Lung (tissue), 4 donors: Measurements from ENCODE around the gene GJA1.

DNA sequence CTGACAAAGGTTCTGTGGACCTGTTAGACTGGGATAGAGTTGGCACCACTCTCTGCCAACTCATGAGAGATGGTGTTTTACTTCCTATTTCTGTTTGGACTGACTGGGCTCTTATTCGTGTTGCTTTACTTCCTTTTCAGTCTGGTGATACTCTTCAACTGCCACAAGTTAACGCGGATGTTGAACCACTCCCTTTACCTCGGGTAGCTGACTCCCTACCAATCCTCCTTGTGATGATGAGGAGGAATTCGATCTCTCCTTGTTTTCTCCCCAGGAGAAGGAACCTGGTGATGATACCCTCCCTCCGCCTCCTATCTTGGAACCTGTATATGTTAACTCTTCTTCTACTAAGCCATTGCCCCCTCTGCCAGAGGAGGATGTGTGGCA lies 291.0 kb downstream of the TBC1D32 start:
- PRO-cap, result no peak
- RAMPAGE, long total RNA, result no peak
- RRBS, result no CpG with 5 or more reads among the region's 6 CpGs

- PRO-cap, result unidirectional peak, plus-strand start at chr6:121435680
- RAMPAGE, long total RNA, result start-site peak on the plus strand at chr6:121435630-121435694, 452 and 57 reads in 2 replicates
- RRBS, result no CpG with 5 or more reads among the region's 6 CpGs
Observed at GRCh38 chr6:121435392-121436026, at the start of gene GJA1. GJA1 (plus strand) TSS chr6:121435646.

- PRO-cap, result no peak
- RAMPAGE, long total RNA, result no peak
- RRBS, result no CpG with 5 or more reads among the region's 4 CpGs
Observed at GRCh38 chr6:121666621-121667311, 231.3 kb downstream of the GJA1 start.

DNA sequence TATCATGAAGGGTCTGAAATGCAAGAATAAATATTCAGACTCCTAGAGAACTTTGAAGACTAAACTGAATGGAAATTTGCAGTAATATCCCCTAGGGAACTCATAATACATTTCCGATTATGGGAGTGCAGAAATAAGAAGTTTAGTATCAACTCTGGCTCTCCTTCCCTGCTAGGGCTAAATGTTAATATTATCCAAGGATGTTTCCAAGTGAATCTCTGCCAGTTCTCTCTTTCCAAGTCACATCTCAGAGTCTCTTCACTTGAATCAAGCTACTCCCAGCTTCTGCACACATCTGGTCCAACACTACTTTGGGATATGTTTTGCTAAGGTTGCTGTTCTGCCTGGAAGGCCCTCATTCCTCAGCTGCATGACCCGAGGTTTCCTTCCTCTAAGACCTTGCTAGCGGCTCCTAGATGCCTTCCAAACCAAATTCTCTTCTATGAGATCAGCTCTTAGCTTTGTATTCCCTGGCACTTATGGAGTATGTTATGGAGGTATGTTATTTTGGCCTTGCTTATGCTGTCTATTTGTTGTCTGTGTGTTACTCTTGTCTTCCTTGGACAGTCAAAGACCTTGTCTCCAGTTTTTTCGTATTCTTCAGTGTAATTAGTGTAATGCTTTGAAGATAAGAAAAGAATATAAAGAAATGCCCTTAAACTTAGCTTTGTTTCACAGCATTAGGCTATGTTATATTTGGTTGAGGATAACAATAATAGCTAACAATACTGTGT lies 331.8 kb downstream of the GJA1 start:
- PRO-cap, result no peak
- RAMPAGE, long total RNA, result no peak
- RRBS, result no CpG with 5 or more reads among the region's 4 CpGs

- PRO-cap, result no peak
- RAMPAGE, long total RNA, result no peak
- RRBS, result no CpG with 5 or more reads among the region's 4 CpGs
Observed at GRCh38 chr6:121780095-121780774, 344.8 kb downstream of the GJA1 start.

GRCh38 chr6:121932520-121933101 lies 466.8 kb upstream of the HSF2 start:
- PRO-cap, result no peak
- RAMPAGE, long total RNA, result no peak
- RRBS, result no CpG with 5 or more reads among the region's 7 CpGs

- PRO-cap, result no peak
- RAMPAGE, long total RNA, result no peak
- RRBS, result 5% methylated on average over 17 of the region's 35 CpGs
Observed at GRCh38 chr6:122610610-122611238, 519 bp downstream of the PKIB start.

GRCh38 chr6:122753555-122754064 lies 25.9 kb upstream of the FABP7 start:
- PRO-cap, result no peak
- RAMPAGE, long total RNA, result no peak
- RRBS, result no CpG with 5 or more reads among the region's 9 CpGs

GRCh38 chr6:123090946-123091712 lies 95.1 kb downstream of the CLVS2 start:
- PRO-cap, result no peak
- RAMPAGE, long total RNA, result no peak
- RRBS, result no CpG with 5 or more reads among the region's 2 CpGs

- PRO-cap, result no peak
- RAMPAGE, long total RNA, result no peak
- RRBS, result no CpG with 5 or more reads among the region's 3 CpGs
Observed at GRCh38 chr6:123441784-123442239, 194.9 kb downstream of the TRDN start.

- PRO-cap, result no peak
- RAMPAGE, long total RNA, result no peak
- RRBS, result no CpG with 5 or more reads among the region's 5 CpGs
Observed at GRCh38 chr6:123634907-123635651, 1.7 kb downstream of the TRDN start.

DNA sequence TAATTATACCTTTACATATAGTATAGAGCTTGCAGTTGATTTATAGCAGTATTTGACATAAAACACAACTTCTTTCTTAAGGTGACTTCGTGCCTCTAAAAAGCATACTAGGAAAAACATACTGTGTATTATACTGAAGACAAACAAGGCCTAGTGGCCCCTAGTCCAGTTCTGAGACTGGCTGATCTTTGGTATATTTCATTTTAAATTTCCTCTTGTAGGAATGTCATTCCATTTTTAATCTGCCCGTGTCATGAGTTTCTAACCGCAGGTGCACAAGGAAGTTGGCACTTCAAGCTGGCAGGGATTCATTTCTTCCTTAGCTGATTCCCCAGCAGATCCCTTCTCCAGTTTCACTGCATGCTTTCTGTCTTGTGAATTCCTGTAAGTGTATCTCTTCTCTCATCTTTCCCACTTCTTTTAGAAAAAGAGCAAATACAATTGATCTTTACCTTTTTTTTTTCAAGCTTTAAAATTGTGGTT lies 36.8 kb downstream of the RNF217 start:
- PRO-cap, result no peak
- RAMPAGE, long total RNA, result no peak
- RRBS, result no CpG with 5 or more reads among the region's 3 CpGs

GRCh38 chr6:125300790-125301458 lies 843 bp downstream of the HDDC2 start:
- PRO-cap, result unidirectional peak, plus-strand start at chr6:125301242
- RAMPAGE, long total RNA, result no peak
- RRBS, result no CpG with 5 or more reads among the region's 16 CpGs

DNA sequence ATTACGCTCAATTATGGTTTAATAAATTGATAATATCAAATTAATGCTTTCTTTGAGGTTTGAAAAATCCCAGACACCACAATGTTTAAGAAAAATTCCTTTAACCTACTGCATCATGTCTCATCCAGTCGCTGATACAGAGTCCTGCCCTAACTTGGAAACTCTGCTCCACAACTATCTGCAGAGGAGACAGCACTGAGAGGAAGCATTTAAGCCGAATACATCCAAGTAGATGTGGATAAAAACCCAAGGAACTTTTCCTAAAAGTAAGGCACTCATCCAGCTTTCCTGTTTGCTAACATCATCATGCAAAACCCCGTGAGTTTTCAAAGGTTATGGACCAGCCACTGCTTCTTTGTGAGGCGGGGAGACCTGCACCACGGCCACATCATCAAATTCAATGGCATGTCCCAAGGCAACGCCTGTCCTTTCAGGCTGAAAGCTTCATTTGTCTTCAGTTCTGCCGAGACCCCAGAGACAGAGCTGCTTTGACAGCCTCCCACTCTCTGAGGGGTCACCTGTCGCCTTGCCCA lies 142.3 kb upstream of the HDDC2 start:
- PRO-cap, result no peak
- RAMPAGE, long total RNA, result no peak
- RRBS, result no CpG with 5 or more reads among the region's 9 CpGs

- PRO-cap, result no peak
- RAMPAGE, long total RNA, result no peak
- RRBS, result no CpG with 5 or more reads among the region's 3 CpGs
Observed at GRCh38 chr6:125793850-125794263, 3.1 kb downstream of the NCOA7 start.

DNA sequence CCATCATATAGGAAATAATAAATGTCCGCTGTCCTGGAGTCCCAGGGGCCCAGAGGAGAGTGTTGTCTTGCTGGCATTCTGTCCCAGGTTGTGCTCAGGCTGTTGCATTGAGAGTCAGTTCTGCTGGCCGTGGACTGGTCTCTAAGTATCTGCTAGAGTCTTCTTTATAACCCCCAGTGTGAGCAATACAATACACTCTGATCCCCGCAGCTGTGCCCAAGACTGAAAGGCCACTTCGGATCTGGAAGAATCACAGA lies 38.4 kb upstream of the HINT3 start:
- PRO-cap, result no peak
- RAMPAGE, long total RNA, result no peak
- RRBS, result no CpG with 5 or more reads among the region's 4 CpGs

GRCh38 chr6:127198393-127199085 lies 68.1 kb upstream of the RNF146 start:
- PRO-cap, result no peak
- RAMPAGE, long total RNA, result no peak
- RRBS, result no CpG with 5 or more reads among the region's 5 CpGs

- PRO-cap, result no peak
- RAMPAGE, long total RNA, result no peak
- RRBS, result no CpG with 5 or more reads among the region's 1 CpG
Observed at GRCh38 chr6:128288810-128289503, 231.4 kb downstream of the PTPRK start.

GRCh38 chr6:128505459-128505678 lies 15.0 kb downstream of the PTPRK start:
- PRO-cap, result no peak
- RAMPAGE, long total RNA, result no peak
- RRBS, result no CpG with 5 or more reads among the region's 2 CpGs

DNA sequence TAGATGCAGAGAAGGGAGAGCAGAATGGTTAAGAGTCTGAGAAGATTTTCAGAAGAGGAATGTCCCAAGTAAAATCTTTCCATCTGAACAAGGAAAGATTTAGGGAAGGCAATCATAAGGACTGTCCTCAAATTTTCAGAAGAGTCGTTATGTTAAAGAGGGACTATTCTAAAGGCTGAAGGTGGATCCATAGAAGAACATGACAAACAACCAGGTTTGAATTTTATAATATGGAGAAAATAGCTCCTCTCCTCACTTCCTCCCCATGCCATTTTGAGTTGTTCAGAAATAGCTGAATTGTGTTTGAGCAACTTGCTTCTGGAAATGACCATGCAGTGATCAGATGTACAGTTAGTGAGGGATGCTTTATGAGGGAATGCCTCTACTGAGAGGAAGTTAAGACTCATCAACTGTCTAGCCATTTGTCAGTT lies 3.6 kb downstream of the LAMA2 start:
- PRO-cap, result no peak
- RAMPAGE, long total RNA, result no peak
- RRBS, result no CpG with 5 or more reads among the region's 1 CpG